ENCODE data around the genes DLGAP5 and OTX2.

GRCh38 chr14:54693544-54694598, 126.9 kb downstream of the SAMD4A start:
- PRO-cap: no peak

DNA sequence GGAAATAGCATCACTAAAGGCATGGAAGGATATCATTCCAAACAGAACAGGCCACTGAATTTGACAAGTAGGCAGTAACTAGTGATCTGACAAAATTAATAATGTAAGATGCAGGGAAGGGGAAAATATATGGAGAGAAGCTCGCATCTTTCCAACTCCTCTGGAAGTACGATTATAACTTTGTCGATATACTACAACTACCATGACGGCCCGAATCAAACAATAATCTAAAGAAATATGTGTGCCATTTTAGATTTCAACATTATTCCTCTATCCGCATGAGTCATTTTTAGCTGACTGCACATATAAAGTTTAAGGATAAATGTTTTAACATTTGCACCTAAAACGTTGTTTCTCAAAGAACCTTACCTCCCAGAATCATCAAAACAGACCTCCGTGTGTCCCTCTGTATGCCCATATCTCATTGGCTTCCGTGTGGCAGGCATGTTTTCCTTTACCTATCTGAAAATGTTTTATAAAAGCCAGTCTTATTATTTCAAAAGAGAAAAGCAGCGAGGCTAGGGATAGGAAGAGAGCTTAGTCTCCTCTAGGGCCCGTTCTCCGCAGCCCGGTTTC, 469 bp downstream of the WDHD1 start:
- PRO-cap: no peak

- PRO-cap: no peak
Measured at GRCh38 chr14:55115347-55115740, 13.7 kb upstream of the LGALS3 start.

DNA sequence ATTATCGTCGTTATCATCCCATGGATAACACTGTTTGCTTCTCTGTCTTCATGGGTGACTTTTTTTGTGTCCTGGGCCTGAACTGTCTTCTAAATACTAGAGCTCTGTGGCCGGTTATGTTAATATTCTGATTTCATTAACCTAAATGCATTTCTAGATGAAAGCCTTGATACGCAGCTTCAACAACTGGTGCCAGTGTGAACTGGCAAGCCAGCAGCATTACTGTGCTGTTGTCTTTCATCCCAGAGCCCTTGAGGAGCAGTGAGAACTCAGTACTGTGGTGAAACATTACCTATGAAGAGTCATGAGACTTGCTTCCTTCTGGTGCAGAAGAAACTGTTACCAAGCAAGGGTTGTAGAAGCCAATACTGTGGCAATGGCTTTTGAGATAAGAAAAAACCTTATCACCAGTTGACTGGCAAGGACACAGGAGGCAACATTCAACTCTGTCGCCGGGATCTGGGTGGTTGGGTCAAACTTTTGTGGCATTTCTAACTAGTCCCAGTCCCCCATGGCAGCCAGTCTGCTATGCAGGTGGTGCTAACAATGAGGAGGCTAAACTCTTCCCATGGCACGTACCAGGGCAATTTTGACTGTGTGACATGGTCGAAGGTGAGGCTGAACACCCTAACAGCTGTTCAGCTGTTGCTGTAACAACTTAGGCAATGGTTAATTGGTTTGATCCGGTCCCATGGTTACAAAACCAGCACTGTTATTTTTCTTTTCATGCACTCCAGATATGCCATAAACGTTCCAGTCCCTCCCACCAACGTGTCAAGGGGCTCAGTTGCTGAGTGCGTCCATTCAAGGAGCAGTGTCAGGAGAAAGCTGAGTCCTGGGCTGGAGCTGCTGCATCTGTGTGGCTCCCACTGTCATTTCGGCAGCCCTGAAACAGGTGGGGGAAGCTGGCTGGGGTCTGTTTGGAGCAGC, 12.6 kb upstream of the LGALS3 start:
- PRO-cap: no peak

DNA sequence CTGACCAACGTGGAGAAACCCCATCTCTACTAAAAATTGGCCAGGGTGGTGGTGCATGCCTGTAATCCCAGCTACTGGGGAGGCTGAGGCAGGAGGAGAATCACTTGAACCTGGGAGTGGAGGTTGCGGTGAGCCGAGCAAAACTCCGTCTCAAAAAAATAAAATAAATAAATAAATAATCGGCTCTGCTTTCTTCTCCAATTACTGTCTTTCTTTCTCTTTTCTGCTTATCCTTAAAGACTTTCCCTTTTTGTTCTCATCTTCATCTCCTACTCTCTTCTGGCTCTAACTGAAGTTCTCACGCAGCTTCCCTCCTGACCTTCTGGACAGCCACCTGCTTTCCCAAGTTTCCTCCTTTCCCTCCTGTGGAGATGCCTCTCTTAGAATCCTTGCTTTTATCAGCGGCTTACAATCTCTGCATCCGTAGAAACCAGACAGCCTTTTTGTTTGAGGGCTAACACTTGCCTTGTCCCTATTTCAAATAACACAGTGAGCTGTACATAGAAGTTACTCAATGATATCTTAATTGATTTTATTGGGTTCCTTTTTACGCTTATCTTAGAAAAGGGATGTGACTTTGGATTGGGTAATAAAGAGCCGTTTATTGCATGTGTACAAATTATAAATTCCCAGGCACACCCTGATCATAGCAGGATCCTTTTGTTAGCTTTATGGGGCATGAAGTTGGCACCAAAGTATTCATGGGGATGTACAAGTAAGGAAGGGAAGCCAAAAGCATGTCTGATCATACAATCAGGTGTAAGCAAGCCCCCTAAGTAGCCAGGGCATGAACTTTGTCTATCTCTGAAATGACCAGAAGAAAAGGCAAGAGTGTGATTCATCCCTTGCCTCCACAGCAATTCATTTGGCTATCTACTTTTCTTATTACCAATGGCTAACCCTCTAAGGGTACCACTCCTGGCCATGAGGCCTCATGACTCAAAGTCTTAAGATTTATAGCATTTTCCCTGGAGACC, 2.0 kb upstream of the LGALS3 start:
- PRO-cap: no peak

DNA sequence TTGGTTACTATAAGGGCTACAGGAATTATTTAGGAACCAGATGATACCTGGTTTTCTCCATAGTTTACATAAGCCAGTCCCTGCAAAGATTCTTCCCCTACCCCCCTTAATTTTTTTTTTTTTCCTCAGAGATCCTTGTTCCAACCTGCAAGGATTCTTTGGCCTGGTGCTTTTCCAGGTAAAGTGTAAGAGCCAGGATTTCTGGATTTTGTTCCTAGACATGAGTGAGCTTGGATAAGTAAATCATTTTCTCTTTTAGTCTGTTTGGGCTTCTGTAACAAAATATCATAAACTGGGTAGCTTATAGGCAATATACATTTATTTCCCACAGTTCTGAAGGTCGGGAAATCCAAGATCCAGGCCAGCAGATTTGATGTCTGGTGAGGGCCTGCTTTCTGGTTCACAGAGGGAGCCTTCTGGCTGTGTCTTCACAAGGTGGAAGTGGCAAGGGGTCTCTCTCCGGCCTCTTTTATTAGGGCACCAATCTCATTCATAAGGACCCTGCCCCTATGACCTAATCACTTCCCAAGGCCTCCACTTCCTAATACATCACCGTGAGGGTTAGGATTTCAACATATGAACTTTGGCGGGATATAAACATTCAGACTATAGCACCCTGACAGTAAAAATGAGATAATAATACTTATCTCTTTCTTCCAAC, 873 bp upstream of the LGALS3 start:
- PRO-cap: no peak

DNA sequence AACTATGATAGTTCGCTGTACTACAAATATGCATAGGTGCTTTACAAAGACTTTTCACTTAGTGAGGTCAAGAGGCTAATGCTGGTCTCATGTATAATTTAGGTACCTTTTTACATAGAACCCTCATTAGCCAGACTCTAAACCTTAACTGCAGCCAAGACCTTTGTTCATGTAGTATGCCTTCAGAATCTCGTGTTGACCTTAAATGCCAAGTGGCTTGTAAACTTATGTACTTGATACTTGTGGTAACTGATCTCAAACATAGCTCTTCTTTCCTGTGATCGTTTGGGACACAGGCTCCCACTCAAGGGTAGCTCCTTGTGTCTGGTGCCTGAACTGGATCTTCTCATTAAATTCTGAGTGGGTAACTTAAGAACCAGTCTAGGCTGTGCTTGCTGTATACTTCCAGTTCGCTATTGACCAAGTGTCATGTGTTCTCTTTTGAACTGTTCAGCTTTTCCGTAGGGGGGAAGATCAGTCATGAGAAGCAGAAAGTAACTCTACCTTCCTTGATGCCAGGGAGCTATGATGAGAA, 2.3 kb downstream of the LGALS3 start:
- PRO-cap: no peak

DNA sequence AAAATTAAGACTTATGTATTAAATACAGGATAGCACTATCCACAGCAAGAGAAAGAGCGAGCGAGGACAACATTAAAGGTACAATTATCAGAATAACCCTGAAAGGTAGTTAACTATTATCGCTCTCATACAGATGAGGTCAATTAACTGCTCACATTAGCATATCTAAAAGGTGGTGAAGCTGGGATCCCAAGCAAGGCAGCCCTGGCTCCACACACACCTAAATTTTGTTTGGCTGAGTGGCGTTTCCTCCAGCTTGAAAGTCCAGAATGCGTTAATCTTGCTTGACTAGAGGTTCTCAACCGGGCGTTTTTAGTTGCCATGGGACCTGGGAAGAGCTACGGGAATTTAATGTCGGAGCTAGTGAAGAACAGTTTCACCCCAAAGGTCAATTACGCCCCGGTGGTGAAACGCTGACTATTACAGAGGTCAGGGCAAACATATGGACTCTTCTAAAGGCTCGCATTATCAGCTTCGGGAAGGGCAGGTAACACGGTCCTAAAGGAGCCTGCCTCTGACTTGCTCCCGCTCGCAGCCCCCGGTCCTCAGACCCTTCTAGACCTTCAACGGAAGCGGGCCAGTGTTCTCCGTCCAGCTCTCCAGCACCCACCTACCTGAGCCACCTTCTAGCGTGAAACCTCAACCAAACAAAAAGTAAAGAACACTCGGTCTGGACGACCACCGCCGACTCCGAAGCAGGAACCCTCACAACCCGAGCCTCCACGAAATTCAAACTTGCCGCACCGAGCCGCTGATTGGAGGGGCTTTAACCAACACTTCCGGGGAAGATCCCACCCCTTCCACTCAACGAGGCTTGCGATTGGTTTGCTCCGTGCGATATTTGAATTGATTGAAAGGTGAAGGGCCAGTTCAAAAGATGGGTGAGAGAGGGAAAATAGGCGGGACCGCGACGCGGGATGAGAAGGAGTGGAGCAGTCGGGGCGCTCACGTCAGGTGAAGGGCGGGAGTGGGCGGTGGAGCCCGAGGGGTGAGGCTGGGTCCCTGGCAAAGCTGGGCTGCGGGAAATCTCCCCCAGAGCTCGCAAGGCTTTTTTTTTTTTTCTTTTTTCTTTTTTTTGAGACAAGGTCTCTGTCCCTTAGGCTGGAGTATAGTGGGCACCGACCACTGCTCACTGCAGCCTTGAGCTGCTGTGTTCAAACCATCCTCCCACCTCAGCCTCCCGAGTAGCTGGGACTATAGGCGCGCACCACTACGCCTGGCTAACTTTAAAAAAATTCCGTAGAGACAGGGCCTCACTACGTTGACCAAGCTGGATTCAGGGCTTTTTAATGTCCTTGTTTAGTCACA, at the start of gene DLGAP5:
Gene DLGAP5, minus strand, starts transcription at position 737 of the 1,308 bp plus-strand sequence.
- PRO-cap: bidirectional peak, plus-strand start at position 548 of the sequence, minus-strand start at position 536 of the sequence; bidirectional peak, plus-strand start at position 967 of the sequence, minus-strand start at position 742 of the sequence

- PRO-cap: no peak
Measured at GRCh38 chr14:55241714-55242149, 29.5 kb upstream of the FBXO34 start.

GRCh38 chr14:55291158-55291924, 20.1 kb downstream of the FBXO34 start:
- PRO-cap: no peak

DNA sequence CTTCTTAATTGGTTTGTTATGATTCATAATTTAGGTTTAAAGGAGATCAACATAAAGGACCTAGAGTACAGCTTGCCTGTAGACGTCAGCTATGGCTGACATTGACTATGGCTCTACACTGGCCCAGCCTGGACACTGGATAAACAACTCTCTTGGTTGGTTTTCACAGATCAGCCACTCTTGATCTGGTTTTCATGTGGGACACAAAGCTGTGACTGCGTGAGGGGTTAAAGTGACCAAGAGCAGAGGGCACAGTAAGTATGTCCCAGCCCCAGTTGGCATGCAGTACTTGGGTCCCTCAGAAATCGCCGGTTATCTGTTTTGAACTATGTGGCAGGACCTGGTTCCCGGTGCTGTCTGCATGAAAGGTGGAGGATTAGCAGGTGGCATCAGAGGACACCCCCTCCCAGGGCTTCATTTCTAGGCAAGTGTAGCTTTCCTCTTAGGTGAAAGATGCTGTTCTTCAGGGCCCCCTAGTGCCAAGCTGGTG, 57.3 kb downstream of the ATG14 start:
- PRO-cap: no peak

DNA sequence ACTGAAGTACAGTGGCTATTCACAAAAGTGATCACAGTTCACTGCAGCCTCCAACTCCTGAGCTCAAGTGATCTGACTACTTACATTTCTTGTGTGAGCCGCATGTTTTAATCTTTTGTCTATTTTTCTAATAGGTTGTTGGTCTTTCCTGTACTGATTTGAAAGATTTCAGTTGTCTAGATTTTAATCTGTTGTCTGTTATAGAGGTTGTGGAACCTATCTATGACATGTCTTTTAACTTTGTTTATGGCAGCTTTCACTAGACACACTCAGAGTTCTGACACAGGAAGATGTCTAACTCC, 37.4 kb downstream of the ATG14 start:
- PRO-cap: no peak

- PRO-cap: no peak
Measured at GRCh38 chr14:55634199-55634855, 54.3 kb downstream of the KTN1 start.

GRCh38 chr14:55666856-55667438, 86.9 kb downstream of the KTN1 start:
- PRO-cap: no peak

- PRO-cap: no peak
Measured at GRCh38 chr14:55803063-55803528, 223.1 kb downstream of the KTN1 start.

GRCh38 chr14:56196112-56196784, 78.0 kb downstream of the PELI2 start:
- PRO-cap: unidirectional peak, plus-strand start at chr14:56196481

- PRO-cap: no peak
Measured at GRCh38 chr14:56766248-56766493, 44.1 kb downstream of the OTX2 start.

GRCh38 chr14:56810328-56810837, at the start of gene OTX2:
OTX2 (minus strand) TSS chr14:56810479.
- PRO-cap: no peak

GRCh38 chr14:57060590-57060965, 208.1 kb downstream of the EXOC5 start:
- PRO-cap: no peak

DNA sequence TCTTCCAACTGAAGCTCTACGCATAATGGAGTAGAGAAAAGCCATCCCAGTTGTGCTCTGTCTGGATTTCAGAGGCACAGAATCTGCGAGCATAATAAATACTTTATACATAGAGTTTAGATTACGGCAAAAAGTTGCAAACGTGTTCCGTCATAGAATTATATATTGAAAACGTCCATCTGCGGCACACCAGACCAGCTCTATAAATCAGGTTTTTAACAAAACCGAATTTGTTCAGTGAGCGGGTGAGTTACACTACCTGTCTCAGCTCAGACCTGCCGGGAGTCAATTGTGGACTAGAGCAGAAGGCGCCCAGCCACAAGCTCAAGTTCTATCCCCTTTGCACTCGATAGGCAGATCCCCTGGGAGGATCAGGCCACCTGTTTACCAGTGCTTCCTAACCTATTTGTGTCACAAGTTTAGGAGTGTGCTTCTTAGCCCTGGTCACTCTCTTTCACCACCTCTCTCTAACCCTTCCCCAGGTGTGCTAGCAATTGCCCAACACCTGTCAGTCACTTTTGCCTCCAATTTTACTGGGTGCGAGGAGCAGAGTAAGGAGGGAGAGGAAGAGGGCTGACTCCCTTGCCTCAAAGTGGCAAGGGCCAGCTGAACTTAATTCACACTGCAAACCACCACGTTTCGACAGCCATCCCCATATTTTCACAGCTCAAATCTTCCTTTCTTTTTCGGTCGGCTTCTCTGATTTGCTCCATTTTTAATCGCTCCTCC, 822 bp upstream of the NAA30 start:
- PRO-cap: no peak